A375 (cell line): ENCODE data around the genes ZNF330 and INPP4B.

DNA sequence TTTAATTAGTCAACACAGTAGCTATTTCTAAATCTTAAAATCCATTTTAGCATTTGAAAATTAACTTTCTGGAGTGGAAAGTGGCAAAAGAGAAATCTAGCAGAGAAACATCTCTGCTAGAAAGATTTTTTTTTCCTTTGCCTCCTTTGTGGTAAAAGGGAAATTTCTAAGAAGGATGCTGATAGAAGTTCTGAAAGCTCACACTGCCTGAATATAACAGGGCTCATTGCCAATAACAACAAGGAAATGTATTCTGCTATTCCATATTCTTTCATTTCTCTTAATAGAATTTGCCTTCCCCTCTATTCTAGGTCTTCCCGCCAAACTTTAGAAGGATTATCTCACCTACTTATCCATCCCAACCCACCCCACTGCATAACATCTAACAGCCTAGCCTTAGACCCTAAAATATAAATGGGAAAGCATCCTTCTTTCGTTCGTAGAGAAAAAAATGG, 104.1 kb downstream of the MAML3 start:
- RAMPAGE, long total RNA = no peak

DNA sequence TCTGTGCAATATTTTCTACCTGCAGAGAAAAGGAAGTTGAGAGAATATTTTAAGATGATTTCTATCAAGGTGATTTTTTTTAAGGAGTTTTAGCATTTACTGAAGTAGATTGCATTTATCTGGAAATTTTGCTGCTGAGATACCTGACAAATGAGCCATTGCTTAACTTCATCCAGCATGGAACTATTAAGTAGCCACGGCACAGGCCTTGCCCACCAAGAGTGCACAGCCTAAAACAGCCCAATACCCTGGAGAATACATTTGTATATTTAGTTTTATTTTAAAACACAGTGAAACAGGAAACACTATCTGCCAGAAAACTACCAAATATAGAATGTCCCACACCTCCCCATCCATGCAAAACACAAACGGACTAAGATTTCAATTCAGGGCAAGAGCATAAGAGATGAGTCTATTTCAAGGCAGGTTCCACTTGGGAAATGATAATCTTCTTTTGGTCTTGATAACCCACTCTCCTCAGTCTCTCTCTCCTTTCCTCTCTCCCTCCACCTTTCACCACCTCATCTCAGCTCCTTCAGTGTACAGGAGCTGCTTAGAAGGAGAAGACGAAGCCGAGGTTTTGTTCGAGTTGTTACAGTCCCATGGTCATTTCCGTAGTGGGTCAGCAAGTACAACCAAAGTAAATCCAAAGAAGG, 57.0 kb downstream of the MAML3 start:
- RAMPAGE, long total RNA = no peak

GRCh38 chr4:140131702-140132199, 22.2 kb downstream of the MAML3 start:
- RAMPAGE, long total RNA = no peak

DNA sequence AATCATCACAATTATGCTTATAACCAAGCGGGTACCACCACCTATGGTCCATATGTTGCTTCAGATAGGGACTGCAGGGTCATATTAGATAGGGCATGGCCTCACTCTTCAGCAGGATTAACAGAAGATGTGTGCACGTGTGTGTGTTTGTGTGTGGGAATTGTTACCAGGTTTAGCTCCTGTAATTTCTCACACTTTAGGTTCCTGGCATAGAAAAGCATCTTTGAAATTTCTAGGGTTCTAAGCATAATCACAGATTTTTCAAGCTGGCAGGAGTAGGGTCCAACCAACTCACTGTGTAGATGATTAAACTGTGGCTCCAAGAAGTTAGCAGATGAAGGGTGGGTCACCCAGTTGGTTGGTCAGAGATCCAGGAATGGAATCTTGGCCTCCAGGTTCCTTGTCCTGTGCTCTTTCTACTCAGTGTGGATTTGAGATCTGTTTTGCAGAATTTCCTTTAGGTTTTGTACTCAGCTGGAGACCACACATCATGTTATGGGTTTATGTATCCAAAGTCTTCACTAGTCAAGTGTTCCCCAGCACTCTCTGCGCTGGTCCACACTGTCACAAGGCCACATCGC, 90.3 kb upstream of the MAML3 start:
- RAMPAGE, long total RNA = no peak

DNA sequence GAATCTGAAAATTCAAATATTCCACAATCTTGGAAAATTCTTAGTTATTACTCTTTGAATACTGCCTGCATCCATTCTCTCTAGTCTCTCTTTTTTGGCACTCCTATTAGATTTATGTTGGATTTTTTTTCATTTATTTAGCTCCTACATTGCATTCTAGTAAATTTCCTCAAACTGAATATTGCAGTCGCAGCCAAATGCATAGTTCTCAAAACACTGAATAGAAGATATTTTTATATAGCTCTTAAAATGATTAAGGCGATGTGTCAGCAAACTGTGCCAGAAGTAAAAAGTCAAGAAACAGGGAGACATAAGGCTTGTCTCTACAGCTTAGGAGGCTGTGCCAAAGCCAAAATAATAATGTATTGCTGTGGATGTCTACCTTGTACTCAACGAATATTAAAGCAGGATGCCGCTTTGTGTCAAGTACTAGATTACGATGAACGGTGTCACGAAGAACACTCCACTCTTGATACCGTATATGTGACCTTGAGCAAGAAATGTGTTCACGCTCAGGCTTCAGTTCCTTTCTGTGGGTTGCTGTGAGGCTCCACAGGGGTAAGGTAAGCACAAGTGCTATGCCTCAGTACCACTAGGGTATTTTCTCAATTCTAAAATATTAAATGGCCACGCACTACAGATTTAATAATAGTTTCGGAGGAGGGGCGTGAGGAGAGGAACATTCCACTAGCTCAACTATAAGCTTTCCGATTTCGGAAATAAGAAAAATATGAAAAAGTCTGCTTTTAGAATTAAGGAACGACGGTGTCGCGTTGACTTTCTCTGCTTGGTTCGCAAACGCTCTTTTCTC, 823 bp upstream of the SCOC start:
- RAMPAGE, long total RNA = no peak

- RAMPAGE, long total RNA = no peak
These were observed 73.1 kb upstream of the UCP1 start for GRCh38 chr4:140641600-140642461.

DNA sequence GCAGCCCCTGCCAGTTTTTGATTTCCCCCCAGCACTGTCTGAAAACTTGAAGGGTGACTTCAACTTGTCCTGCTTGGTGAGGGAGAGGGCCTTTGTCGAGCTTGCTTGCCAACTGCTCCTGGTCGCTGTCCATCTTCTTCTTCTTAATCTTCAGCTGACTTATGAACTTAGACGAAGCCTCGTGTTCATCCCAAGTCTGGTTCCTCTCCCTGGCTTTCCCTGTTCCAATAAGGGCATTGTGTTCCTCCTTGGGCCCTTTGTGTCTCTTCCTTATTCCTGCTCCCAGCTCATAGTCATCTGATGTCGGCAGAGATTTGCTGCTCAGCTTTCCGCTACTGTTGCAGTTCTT, 73.7 kb upstream of the UCP1 start:
- RAMPAGE, long total RNA = no peak

- RAMPAGE, long total RNA = no peak
These were observed 77.0 kb upstream of the UCP1 start for GRCh38 chr4:140645450-140646499.

- RAMPAGE, long total RNA = no peak
These were observed 44.4 kb upstream of the TBC1D9 start for GRCh38 chr4:140800560-140801097.

DNA sequence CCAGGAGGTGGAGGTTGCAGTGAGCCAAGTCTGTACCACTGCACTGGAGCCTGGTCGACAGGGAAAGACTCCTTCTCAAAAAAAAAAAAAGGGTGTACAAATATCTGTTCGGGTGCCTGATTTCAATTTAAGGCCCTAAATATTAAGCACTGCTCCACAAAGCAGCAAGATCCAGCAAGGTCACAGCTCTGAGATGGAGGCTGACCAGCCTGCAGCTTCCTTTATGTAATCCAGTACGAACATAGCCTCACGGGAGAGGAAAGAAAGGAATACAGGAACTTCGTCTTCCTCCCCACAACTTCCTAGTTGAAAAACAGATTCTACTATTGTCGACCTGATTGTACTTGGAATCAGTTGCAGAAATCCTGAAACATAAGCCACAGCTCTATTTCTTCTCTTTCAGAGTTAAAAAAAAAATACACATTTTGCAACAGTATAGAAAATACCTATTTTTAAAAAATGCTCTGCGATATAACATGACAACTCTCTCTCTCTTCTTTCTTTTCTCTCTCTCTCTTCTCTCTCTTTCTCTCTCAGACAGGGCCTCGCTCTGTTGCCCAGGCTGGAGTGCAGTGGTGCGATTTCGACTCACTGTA, 53.5 kb upstream of the TBC1D9 start:
- RAMPAGE, long total RNA = no peak

- RAMPAGE, long total RNA = no peak
These were observed 150.8 kb downstream of the RNF150 start for GRCh38 chr4:140982455-140982874.

GRCh38 chr4:141131726-141132064, 1.6 kb downstream of the RNF150 start:
- RAMPAGE, long total RNA = no peak

- RAMPAGE, long total RNA = no peak
These were observed 20.9 kb upstream of the RNF150 start for GRCh38 chr4:141153980-141154752.

GRCh38 chr4:141220531-141221791, at the start of gene ZNF330:
Gene ZNF330, plus strand, starts transcription at chr4:141220895.
- RAMPAGE, long total RNA = no peak

- RAMPAGE, long total RNA = no peak
These were observed 112.9 kb downstream of the ZNF330 start for GRCh38 chr4:141333425-141334234.

DNA sequence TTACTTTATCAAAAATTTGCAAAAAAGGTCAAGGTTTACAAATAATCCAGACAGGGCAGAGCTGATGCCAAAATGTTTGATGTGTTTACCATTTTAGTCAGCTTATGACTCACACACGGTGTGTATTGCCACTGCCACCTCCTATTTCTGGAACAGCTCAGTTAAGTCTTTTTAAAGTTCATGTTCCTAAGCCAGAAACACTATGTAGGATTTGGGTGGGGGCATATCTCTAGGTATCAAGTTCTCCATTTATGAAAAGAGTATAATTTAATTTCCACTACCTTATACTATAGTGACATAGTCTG, 580.5 kb downstream of the INPP4B start:
- RAMPAGE, long total RNA = no peak

DNA sequence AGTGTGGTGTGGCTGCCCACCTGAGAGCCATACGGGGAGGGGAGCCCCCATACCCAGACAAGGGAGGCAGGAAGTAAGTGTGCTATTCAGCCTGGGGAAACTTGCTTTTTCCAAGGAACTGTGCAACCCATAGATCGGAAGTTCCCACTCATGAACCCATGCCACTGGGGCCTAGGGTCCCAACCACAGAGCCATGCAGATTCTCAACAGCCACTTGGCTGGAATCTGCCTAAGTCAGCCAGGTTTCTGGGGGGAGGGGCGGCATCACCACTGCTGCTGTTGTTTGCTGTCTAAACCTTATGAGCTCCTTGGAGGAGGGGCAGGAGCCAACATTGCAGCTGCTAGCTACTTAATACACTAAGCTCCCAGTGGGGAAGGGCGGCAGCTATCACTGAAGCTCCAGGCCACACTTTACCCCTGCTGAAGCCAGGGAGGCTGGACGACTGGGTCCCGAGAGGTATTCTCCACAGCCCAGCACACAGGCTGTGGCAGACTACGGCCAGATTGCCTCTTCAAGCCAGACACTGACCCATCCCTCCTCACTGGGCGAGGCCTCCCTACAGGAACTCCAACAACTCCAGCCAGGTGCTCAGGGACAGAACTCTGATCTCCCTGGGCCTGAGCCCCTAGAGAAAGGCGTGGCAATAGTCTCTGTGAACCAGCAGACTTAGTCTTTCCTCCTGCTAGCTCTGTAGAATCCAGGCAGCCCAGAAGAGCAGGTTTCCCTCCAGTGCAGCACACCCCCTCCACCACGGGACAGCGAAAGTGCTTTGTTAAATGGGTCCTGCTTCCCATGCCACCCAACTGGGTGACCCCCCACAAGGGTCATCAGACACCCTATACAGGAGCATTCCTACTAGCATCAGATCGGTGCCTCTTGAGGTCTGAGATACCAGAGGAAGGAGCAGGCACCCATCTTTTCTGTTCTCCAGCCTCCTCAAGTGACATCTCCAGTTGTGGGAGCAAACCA, 410.2 kb downstream of the INPP4B start:
- RAMPAGE, long total RNA = no peak

DNA sequence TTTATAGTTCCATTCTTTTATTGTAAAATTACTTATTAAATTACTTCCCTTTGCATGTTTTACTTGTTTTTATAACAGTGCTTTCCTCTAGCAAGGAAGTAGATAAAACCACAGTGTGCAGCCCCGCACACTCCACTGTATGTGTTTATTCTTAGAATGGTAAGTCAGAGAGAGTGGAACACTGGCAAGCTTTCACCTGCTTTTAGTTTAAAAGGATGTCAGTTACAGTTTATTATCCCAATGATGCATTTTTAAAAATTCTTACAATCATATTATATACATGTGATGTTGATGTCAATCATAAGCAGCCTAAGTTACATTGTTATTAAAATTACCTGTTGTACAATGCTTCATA, 149.3 kb downstream of the INPP4B start:
- RAMPAGE, long total RNA = no peak

- RAMPAGE, long total RNA = no peak
These were observed at the start of gene INPP4B for GRCh38 chr4:142846026-142847088. Gene INPP4B, minus strand, starts transcription at chr4:142846301.

- RAMPAGE, long total RNA = no peak
These were observed 21.6 kb upstream of the USP38 start for GRCh38 chr4:143163091-143163532.